Amniotic epithelial cell (primary cell): ENCODE measurements around the gene ANP32A.

GRCh38 chr15:68812888-68813676 lies 7.6 kb downstream of the ANP32A start:
- RRBS, result no CpG with 5 or more reads among the region's 1 CpG

GRCh38 chr15:68819371-68819688 lies 1.4 kb downstream of the ANP32A start:
- RRBS, result 1% methylated on average over 8 of the region's 27 CpGs

GRCh38 chr15:68820710-68820953 lies at the start of gene ANP32A:
Gene ANP32A (minus strand): TSS chr15:68820895.
- RRBS, result no CpG with 5 or more reads among the region's 27 CpGs

DNA sequence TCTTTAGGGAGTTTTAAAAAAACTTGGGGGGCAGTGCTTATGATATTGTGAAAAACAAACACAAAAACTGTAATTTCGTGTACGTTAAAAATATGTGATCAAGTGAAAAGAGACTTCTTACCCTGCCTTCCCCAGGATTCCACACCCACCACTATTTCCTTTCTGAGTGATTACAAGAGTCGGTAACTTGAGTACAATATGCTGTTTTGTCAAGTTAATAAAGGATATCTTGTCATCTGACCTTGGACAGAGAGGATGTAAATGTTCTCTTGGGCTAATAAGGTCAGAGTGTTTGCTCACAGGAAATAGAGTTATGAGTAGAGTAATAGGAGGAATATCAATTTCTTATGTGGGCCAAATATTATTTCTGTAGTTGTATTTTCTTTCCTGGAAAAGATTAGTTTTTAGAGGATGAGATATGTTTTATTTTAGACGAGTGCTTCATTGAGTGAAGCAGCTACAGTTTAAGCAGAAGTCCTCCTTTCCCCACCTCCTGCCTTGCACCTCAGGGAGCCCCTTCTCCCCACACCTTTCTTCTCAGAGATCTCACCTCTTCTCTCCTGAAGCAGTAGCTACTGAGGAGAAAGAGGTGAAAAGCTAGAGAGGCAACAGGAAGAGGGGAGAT lies 68.2 kb downstream of the NOX5 start:
- RRBS, result no CpG with 5 or more reads among the region's 4 CpGs

DNA sequence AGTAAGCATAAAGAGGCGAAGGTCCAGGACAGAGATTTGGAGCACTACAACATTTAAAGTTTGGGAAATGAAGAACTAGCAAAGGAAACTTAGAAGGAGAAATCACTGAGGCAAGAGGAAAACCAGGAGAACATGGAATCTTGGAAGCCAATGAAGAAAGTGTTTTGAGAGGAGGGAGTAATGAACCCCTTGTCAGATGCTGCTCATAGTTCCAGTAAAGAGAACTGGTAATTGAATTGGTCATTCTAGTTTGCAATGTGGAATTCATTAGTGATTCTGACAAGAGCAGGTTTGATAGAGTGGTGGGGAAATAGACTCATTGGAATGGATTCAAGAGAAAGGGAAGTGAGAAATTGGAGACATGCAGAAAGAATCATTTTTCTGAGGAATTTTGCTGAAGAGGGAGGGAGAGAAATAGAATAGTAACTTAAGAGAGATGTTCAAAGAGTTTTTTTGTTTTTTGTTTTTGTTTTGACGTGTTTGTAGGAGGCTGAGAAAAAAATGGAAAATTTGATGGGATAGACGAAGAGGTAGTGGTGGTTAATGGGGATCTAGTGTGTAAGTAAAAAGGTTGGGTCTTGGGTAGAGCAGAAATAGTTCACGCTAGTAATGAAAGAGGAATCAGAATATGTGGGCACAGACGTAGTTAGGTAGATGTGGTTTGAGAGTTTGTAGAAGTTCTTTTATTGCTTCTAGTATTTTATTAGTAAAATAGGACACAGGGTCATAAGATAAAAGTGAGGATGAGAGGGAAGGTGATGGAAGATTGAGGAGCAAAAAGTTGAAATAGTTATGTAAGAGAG lies 21.1 kb downstream of the GLCE start:
- RRBS, result no CpG with 5 or more reads among the region's 5 CpGs

- RRBS, result no CpG with 5 or more reads among the region's 2 CpGs
These were observed 64.0 kb downstream of the GLCE start for GRCh38 chr15:69224465-69224897.

DNA sequence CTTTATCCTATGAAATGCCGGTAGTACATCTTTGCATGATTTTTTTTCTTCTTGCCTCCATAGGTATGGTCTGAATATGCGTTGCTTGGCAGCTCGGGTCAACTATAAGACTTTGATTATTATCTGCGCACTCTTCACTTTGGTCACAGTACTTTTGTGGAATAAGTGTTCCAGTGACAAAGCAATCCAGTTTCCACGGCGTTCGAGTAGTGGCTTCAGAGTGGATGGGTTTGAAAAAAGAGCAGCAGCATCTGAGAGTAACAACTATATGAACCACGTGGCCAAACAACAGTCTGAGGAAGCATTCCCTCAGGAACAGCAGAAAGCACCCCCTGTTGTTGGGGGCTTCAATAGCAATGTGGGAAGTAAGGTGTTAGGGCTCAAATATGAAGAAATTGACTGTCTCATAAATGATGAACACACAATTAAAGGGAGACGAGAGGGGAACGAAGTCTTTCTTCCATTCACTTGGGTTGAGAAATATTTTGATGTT lies 42.9 kb upstream of the PAQR5 start:
- RRBS, result no CpG with 5 or more reads among the region's 10 CpGs

GRCh38 chr15:69300091-69300525 lies 1.4 kb downstream of the PAQR5 start:
- RRBS, result no CpG with 5 or more reads among the region's 4 CpGs

DNA sequence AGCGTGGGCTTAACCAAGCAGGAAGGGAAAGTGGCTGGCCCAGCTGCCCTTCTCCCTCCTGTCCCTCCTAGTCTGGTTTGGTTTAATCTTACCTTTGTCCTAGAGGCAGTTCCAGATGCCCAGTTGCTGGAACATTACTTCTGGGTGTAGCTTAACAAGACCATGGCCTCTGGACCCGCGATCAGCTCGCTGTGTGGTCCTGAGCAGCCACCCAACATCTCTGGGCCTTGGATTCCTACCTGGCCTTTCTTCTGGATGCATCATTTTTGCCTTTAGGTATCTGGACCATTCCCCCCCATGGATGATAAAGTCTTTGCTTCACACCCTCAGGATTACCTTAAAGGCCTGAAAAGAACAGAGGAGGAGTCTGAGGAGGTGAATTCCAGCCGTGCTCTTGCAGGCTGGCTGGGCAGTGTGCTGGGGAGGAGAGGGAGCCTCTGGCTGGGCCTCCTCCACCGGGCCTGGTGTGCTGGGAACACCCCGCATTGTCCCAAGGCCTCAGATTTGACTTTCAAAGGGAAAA lies 15.6 kb downstream of the PAQR5 start:
- RRBS, result no CpG with 5 or more reads among the region's 7 CpGs

DNA sequence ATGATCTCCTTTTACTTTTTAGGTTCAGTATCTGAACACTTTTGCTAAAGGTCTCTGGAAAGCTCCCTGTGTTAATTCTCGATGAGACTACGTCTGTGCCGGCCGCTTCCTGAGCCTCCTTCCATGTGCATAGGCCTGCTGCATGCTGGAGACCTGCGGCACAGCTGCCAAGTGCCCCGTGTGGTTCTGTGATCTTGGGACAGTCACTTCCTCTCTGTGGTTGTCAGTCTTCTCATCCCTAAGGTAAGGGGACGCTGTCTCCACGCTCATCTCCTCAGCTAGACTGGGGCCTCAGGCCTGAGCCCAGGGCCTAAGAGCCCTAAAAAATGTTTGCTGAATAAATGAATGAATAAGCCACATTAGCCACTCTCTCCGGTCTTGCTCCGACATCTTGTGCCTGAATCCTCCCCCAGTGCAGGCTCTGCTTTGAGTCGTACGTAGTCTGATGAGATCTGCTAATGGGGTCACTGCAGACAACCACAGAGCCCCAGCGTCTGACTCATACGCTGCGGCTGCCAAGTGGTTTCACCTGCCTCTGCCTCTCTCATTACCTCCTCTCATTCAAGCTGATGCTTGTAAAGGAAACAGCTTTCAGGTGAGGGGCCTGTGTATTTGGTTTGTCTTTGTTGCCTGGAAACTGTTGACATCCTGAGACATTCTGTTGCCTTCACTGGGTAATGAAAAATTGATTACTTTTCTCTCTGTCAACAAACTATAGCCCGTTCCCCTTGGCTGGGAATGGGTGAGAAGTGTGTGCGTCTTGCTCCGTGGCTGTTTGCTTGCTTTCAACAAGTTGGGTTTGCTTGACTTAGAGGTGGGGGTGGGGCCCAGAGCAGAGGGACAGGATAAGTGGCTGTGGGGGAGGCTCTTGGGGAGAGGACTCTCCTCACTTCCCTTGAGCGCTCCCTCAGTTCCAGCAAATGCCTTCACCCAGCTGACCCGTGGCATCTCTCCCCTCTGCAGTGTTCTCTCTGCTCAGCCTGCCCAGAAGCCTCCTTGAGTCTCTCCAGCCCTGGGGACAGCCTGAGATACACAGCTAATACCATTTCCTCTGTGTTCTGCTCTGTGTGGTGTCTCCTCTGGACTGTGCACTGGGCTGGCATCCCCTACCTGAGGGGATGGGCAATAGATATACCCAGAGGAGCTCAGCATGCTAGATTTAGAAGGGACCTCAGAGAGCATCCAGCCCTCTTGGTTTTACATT lies 15.9 kb downstream of the RPLP1 start:
- RRBS, result no CpG with 5 or more reads among the region's 20 CpGs

- RRBS, result no CpG with 5 or more reads among the region's 4 CpGs
These were observed 30.1 kb downstream of the RPLP1 start for GRCh38 chr15:69482689-69483188.

GRCh38 chr15:69592919-69593365 lies 140.3 kb downstream of the RPLP1 start:
- RRBS, result no CpG with 5 or more reads among the region's 4 CpGs

GRCh38 chr15:69666384-69667569 lies 214.2 kb downstream of the RPLP1 start:
- RRBS, result no CpG with 5 or more reads among the region's 28 CpGs

DNA sequence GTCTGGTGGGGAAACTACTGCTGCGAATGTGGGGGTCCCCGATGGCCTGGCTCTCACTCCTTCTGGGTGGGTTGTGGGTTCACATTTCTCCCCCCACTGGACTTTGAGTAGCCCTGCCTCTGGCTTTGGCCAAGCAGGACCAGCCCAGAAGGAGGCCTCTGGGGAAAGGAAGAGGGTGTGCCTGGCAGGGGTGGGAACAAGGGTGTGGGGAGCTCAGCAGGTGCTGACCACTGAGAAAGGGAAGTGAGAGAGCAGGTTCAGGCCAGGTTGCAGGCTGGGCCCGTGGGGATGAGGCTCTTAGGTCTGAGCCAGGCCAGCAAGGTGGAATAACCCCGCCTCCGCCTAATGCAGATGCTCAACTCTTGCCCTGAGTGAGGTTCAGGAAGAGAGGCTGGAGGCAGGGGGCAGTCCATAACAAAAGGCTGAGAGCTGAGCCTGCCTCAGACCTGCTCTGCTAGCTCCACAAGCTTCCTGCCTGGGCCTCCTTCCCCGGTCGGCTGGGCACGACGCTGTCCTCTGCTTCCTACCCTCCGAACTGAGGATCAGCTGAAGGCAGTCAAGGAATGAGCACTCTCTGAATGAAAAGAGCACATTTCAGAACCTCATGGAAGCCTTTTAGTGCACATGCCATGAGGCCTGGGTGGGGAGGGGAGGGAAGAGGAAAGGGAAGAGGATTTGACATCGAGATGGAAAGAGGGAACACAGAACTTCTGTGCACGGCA lies 82.7 kb downstream of the TLE3 start:
- RRBS, result no CpG with 5 or more reads among the region's 12 CpGs

DNA sequence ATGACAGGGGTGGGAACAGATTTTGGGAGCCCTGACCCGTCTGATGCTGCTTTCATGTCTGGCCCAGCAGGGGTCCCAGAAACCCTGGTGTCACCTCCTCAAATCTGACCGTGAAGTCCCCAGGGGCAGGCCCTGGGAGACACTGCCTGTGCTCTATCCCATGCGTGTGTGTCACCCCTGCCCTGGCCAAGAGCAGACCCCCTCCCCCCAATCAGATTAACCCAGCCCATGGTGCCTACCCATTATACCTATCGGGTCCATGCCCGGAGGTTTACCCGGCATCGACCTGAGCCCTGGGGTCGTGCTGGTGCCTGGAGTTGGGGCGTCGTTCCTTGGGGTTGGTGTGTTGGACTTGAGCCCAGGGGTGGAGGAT lies 39.8 kb downstream of the TLE3 start:
- RRBS, result no CpG with 5 or more reads among the region's 10 CpGs

DNA sequence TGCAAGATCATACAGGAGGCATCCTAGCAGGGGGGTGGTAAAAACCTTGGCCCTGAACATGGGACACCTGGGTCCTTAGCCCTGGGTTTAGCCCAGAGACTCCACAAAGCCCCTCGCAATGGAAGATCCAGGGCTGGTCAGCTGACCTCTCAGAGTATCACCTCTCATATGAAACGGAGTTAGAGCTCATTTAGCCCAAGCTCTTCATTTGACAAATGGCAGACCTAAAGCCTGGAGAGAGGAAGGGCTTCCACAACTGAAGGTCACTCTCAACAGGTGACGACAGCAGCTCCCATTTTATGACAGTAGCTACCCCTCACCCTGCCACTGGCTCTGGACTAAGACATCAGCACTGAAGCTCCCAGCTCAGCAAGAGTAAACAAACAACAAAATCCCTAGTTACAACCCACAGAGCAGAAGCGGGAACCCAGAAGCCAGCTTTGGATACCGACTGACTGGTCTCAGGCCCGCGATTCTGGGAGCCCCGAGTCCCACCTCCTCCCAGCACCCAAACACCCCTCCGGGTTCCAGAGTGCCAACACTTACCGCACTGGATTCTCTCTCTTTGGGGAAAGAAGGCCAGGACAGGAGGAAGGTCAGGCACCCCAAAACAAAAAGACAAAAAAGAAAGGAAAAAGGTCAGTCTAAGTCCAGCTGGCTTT lies 33.7 kb downstream of the TLE3 start:
- RRBS, result no CpG with 5 or more reads among the region's 10 CpGs

- RRBS, result 74% methylated on average over 3 of the region's 20 CpGs
These were observed 31.5 kb downstream of the TLE3 start for GRCh38 chr15:70065899-70066892.

DNA sequence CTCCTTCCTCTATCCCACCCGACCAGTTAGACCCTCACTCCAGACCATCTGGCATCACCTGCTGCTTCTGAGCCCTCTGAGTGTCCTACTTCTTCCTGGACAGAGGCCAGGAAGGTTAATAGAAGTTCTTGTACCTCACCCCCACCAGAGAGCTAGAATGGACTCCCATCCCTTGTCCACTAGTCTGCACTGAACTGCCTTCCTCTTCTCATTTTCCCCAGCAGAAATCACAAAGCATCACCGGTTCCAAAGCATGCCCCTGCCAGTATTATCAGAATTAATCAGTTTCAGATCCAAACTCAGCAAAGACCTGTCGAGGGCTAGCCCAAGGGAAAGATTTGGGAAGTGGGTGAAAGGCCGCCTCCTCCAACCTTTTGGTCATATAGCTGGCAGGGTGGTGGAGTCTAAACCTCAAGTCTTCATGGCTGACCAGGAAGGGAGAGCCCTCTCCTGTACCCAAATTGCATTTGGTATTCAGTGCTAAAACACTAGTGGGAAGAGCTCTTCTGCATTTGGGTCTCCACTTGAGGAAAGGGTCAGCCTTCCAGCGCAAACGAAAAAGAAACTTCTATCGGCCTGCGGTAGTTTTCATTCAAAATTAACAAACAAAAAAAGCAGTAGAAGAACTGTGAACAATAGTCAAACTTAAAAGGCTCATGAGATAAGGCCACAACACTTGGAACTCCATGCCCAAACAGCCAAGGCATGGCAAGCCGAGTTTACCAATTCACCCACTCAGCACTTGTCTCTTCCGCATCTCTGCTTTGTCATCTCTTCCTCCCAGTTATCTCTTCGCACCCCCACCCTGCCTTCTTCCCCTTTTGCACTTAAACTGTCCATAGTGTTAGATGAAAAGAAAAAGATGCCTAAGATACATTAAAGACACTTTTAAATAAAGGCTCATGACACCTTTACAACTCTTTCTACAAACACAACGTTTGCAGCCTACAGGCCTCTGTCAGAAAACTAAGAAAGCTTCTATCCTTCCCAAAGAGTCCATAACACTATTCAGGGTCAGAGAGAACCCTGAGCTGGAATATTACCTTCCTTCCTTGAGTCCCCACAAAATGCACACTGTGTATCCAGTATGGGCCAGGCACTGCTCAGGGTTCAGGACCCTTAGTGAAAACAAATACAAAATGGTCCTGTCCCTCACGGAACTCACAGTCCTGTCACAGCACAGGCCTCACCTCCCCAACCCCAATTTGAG lies 11.2 kb downstream of the TLE3 start:
- RRBS, result no CpG with 5 or more reads among the region's 13 CpGs

DNA sequence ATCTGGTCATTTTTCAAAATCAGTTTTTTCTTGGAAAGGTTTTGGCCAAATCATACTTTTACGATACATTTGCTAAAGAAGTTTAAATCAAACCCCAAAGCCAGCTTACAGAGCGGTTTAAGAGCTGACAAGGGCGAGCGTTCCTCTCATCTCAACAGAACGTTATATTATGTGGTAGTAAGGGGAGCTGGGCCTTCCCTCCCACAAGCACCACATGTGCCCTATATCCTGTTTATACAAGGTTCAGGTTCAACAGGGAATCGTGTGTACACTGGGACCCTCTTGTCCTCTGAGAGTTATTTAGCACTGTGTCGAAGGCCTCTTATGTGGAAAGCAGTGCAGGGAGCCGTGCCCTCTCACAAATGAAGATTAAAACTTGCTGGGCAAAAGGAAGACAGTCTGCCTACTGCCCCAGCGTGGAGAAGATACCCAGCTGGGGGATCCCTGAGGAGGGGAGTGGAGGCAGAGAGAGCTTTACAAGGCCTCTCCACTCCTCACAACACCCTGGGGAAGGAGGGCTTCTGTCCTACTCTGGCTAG lies 3.0 kb downstream of the TLE3 start:
- RRBS, result no CpG with 5 or more reads among the region's 9 CpGs

- RRBS, result no CpG with 5 or more reads among the region's 19 CpGs
These were observed 1.7 kb upstream of the TLE3 start for GRCh38 chr15:70099473-70099690.